Breast (tissue), 4 donors: ENCODE data around the gene OXER1.

GRCh38 chr2:38985215-38985954 lies 95.7 kb downstream of the ARHGEF33 start:
- PRO-cap, 3 experiments = no peak in any of the 3 experiments
- RRBS = no CpG with 5 or more reads among the region's 6 CpGs

DNA sequence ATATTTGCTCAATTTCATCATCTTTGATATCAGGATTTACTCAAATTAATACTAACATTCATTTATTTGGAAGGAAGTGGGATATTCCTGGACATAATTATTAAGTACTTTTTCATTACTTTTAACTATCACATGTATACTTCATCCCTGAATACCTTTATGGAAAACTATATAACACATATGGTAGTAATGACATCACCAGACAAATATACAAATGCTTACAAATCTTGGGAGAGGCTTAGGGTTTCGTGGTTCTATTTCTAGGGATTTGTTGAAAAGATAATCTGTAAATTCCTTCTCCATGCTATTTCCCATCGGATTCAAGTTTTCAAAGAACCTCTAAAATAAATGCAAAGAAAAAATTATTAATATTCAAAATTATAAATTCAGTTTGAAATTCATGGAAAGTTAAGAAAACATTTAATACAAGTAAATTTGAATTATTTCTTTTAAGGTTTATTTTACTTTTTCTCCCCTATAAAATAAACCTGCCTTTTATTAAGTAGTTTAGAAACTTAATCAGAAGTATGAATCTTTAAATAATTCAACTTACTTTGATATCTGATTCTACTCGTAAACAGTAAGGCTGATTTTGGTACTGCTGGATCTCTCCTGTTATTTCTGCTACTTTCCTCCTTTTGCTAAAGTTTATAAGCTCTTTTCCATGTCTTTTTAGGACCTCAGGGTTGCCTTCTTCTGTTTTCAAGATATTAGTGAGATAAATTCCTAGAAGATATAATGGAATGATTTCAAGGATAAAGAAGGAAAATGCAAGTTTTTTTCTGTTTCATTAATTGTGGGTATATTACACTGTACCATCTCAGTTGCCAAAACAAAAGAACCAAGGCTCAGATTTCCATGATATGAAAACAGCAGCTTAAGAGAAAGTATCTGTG lies 107.3 kb downstream of the ARHGEF33 start:
- PRO-cap, 3 experiments = no peak in any of the 3 experiments
- RRBS = no CpG with 5 or more reads among the region's 3 CpGs

DNA sequence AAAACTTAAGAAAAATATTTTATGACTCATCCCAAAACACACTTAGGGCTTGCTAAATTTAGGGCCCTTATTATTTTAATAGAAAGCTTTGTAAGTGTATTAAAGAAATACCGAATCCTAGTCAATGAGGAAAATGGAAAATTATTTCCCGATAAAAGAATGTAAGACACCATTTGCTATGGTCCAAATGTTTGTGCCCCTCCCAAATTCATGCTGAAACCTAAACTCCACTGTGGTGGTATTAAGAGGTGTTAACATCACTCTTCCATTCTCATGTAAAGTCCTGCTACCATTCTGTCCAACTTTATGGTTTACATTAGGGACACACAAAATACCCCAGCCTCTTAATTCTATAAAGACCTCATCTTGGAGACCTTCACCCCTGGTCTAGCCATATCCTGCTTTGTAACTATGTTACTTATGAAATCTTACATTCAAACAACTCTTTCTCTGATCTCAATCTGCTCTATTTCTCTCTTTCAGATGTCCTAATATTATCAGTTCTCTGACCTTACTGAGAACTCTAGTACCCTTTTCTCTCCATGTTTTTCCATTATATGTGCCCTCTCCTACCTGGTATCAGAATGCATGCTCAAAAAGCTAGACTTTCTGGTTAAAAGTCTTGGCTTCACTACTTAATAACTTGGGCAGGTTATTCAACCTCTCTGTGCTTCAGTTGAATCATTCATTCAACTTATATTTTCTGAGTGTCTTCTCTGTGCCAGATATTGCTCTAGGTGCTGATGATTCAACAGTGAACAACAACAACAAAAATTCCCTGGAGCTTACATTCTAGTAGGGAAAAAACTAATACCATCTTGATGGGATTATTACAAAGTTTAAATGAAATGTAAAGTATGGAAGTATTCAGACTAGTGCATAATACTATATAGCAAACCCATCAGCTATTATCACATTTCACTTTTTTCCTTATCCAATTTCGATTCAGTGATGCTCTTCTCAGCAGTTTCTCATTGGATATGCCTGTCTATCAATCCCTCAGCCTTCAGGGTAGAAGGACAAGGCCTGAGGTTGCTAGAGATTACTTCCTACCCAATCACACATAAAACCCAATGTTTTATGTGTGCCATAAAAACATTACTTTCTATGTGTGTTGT lies 55.4 kb downstream of the SOS1 start:
- PRO-cap, 3 experiments = no peak in any of the 3 experiments
- RRBS = no CpG with 5 or more reads among the region's 3 CpGs

DNA sequence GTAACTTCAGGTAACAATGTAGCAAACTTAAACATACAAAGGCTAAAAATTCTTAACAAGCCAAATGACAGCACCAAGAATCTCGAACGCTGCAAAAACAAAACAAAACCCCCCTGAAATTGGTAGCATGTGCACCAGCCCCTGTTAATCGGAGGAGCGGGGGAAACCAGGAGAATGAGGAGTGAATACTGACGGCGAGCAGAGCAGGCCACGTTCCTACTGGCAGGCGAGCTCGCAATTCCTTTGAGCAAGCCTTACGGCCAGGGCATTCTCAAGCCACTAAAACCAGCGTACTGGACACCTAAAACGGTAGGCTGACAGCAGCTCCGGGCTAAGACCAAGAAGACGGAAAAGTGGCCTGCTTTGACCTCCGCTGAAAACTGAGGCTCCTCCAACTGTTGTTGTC lies 1.2 kb downstream of the SOS1 start:
- PRO-cap, 3 experiments = peak in 1 of 3 experiments; most common plus-strand start position 174 of the sequence (in 1)
- RRBS = 3% methylated on average over 2 of the region's 15 CpGs

- PRO-cap, 3 experiments = peak in 3 of 3 experiments; most common plus-strand start chr2:39120450 (in 3); most common minus-strand start chr2:39120216 (in 3)
- RRBS = 2% methylated on average over 82 of the region's 114 CpGs
Measured at GRCh38 chr2:39120065-39120984, 526 bp downstream of the SOS1 start.

GRCh38 chr2:39216847-39217374 lies 96.1 kb upstream of the SOS1 start:
- PRO-cap, 3 experiments = no peak in any of the 3 experiments
- RRBS = no CpG with 5 or more reads among the region's 11 CpGs

DNA sequence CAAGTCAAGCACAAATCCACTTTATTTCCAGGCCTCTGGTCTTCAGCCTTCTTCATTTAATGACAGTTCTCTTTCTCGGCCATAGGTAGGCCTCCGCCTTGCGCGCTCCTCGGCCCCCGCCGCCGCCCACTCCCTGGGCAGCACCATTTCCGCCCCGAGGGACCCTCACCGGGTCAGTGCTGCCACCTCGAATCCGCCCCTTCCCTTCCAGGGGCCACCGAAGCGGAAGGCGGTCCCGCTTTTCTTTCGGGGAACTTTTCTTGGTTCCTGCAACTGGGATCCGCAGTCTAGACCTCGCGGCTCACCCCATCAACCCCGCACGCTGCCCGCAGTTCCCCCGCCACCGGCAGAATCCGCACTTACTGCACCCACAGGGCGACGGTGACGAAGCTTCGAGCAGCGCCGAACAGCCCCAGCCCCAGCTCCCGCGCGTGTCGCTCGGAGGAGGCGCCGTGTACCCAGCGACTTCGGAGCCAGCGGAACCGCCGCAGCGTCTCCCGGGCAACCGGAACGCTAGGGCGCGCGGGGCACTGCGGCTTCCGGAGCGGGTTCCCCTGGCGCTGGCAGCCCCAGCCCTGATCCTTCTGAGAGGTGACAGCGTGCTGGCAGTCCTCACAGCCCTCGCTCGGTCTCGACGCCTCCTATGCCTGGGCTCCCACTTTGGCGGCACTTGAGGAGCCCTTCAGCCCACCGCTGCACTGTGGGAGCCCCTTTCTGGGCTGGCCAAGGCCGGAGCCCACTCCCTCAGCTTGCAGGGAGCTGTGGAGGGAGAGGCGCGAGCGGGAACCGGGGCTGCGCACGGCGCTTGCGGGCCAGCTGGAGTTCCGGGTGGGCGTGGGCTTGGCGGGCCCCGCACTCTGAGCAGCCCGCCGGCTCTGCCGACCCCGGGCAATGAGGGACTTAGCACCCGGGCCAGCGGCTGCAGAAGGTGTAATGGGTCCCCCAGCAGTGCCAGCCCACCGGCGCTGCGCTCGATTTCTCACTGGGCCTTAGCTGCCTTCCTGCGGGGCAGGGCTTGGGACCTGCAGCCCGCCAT lies 123.0 kb upstream of the SOS1 start:
- PRO-cap, 3 experiments = no peak in any of the 3 experiments
- RRBS = no CpG with 5 or more reads among the region's 88 CpGs

DNA sequence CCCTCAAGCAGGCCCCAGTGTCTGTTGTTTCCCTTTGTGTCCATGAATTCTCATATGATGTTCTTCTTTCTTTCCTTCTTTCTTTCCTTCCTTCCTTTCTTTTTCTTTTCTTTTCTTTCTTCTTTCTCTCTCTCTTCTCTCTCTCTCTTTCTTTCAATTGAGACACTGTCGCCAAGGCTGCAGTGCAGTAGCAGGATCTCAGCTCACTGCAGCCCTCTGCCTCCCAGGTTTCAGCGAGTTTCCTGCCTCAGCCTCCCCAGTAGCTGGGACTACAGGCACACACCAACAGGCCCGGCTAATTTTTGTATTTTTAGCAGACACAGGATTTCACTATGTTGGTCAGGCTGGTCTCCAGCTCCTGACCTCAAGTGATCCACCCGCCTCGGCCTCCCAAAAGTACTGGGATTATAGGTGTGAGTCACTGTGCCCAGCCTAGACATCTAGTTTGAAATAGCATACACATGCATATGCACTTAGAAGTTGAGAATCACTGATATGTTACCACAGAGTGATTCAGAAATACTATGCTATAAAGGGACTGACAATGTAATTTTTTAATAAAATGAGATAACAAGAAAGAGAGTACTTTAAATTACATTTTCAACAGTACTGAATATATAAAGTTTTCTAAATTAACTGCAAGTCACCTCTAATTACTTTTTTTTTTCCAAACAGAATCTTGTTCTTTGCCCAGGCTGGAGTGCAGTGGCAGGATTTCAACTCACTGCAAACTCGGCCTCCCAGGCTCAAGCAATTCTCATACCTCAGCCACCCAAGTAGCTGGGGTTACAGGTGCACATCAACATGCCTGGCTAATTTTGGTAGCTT lies 123.5 kb downstream of the MAP4K3 start:
- PRO-cap, 3 experiments = no peak in any of the 3 experiments
- RRBS = no CpG with 5 or more reads among the region's 6 CpGs

- PRO-cap, 3 experiments = no peak in any of the 3 experiments
- RRBS = no CpG with 5 or more reads among the region's 12 CpGs
Measured at GRCh38 chr2:39321678-39322763, 115.1 kb downstream of the MAP4K3 start.

DNA sequence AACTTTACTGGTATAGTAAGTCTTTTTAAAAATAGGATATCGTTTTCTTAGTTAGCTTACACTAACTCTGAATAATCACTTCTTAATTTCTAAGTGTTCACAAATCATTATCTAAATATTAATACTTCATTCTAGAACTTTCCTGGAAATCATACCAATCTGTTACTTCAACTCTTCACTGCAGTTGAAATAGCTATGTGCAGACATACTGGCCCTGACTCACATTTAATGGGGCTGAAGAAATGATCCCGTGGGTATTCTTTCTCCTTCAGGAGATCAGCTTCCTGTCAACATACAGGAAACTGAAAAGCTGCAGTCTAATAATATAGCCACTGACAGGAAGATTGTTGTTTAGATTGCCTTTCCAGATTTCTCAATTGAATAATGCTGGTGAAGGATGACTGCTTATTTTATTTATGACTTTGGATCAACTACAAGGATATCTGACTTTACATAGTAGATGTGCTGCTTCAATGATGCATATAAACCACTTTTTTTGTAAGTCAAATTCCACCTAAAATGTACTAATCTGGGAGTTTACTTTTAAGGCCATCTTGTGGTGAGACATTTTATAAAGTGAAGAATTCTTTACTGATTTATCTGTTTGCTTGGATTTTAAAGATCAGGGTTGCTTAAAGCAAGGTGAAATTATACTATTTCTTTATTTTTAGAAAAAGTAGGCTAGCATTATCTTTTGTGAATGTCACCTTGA lies 93.3 kb upstream of the MAP4K3 start:
- PRO-cap, 3 experiments = no peak in any of the 3 experiments
- RRBS = no CpG with 5 or more reads among the region's 2 CpGs

- PRO-cap, 3 experiments = no peak in any of the 3 experiments
- RRBS = no CpG with 5 or more reads among the region's 1 CpG
Measured at GRCh38 chr2:40100950-40101600, 322.0 kb upstream of the THUMPD2 start.

- PRO-cap, 3 experiments = no peak in any of the 3 experiments
- RRBS = no CpG with 5 or more reads among the region's 3 CpGs
Measured at GRCh38 chr2:41906886-41907220, 141.0 kb upstream of the PKDCC start.

DNA sequence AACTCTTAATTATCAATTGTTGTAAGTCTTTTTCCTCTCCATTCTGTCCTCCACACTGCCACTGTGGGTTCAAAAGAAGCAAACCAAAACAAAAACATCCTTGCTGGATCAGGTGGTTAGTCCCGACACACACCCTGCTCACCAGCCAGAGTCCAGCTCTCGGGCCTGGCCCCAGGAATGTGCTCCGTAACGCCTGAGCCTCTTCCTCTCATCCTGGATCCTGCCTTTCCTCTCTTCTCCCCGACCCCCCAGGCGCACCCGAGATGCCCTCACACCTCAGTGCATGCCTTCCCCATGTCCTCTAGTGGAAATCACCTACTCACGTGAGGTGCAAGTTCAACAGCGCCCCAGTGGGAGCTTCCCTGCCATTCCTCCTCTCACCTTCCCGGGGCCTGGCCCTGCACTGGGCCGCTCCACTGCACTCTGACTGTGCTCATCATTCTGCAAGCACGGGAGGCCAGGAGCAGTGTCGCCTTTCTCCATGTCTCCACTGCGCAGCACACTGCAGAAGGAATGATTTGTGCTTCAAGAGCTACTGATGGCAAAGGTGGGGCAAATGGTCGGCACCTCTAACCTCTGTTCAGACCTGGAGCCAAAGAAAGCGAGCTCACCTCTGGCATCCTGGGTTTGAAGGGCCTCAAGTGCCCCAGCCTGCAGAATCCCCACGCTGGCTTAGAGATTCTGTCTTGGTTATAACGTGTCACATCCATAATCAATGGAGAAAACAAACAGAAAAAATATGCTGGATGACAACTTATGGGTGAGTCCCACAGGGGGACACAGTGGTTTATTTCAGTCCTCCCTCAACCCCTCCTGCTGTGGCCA lies 20.4 kb downstream of the COX7A2L start:
- PRO-cap, 3 experiments = no peak in any of the 3 experiments
- RRBS = no CpG with 5 or more reads among the region's 18 CpGs

DNA sequence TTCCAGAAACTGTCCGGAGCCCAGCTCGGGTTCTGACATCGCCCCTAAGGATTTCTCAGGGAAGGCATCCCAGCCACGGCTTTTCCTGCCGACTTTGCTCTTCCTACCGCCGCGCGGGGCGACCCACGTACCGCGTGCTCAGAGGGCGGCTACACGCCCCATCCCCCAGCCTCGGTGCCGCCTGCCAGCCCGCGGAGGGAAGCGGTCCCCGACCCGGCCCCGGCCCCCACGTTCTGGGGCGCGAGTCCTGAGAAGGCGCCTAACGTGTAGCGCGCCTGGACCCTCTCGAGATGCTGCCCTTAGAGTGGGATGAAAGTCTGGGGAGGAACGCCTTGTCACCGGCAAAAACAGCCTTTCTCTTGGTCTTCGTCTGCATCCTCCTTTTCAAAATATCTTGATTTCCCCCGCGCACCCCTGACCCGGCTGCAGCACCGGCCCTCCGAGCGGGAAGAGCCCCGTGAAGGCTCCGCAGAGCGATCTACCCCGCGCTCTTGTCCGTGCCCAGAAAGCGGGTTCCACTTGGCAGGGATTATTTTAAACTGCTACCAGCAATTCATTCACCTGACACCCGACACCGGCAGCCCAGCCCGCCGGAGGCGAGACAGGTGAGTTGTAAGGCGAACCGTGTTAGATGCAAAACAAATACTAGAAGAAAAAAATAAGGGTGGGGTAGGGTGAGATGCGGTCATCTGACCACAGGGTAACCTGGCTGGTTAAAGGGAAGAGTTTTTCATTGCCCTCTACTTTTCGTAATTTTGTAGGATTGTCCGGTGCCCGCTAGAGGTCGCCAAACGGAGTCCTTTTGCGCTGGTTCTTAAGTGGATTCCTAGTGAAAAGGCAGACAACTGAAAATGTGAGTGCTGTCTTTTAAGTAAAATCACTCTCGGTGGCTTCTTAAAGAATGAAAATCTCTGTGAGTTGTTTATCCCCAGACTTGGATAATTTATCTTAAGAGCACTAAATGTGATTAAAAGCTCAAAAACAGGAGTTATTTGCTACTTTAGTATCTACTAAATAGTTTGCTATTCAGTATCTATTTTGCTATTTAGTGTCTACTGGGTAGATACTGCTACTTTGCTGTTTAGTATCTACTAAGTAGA lies 970 bp upstream of the KCNG3 start:
- PRO-cap, 3 experiments = no peak in any of the 3 experiments
- RRBS = 2% methylated on average over 6 of the region's 62 CpGs

GRCh38 chr2:42569777-42570339 lies 1.4 kb downstream of the MTA3 start:
- PRO-cap, 3 experiments = peak in 1 of 3 experiments; most common minus-strand start chr2:42569944 (in 1)
- RRBS = no CpG with 5 or more reads among the region's 5 CpGs

GRCh38 chr2:42637379-42637578 lies 68.8 kb downstream of the MTA3 start:
- PRO-cap, 3 experiments = no peak in any of the 3 experiments
- RRBS = no CpG with 5 or more reads among the region's 2 CpGs

DNA sequence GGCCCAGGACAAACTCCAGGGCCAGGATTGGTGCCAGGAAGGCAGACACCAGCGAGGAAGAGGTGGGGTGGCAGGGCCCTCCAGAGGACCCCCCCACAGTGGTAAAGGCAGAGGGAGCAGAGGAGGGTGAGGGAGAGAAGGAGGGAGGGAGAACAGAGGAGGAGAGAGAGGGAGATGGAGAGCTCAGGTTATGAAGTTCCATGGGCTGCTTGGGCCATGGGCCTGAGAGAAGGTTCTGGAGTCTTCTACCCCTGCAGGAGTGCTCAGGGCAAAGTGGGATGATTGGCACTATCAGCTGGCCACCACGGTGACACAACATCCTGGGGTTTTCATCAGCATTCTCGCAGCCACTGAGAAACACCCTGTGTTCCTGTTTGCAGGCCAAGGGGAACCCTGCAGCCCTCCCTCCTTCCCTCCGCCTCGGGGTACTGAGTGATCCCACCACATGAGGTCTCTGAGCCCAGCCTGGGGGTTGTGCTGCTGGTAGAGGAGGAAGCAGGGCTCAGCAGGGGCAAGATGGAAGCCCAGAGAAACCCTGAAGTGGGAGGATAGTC lies at the start of gene OXER1:
Gene OXER1, minus strand, starts transcription at position 275 of the 554 bp plus-strand sequence.
- PRO-cap, 3 experiments = no peak in any of the 3 experiments
- RRBS = no CpG with 5 or more reads among the region's 5 CpGs

DNA sequence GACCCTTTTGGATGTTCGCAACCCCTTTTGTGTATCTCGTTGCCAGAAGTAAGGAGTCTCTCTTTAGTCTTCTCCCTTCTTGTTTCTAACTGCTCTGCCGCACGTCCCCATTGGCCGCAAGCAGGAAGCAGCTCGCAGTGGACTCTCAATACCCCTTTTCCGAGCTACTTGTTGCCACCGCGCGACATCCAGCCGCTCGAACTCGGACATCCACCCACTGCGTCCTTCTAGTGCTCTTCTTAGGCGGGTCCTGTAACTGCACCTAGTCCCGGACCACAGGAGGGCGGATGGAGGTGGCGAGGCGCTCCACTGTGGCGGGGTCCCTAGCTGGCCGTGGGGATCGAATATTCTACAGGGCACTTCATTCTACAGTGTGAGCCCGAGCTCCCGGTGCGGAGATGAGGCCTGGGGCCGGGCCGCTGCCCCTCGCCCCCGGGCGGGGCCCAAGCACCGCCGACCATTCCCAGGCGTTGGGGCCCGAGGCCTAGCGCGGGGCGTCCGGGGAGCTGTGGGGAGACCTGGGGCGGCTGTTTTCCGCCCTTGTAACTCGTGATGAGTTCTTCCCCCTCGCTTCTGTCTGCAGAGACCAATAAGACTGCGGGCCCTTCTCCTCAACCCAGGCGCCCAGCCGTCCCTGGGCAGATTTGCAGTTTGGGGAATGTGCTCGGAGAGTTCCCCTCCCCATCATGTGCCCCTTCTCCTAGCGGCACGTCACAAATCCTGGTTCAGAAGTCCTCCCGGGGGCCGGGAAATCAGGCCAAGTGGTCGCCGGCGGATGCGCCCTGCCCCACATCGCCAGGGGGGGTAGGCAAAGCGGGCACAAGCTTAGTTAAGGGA lies 18.5 kb upstream of the HAAO start:
- PRO-cap, 3 experiments = peak in 3 of 3 experiments; most common plus-strand start position 728 of the sequence (in 3); most common minus-strand start position 646 of the sequence (in 2)
- RRBS = 2% methylated on average over 16 of the region's 56 CpGs

GRCh38 chr2:42948969-42949502 lies 156.7 kb upstream of the HAAO start:
- PRO-cap, 3 experiments = no peak in any of the 3 experiments
- RRBS = no CpG with 5 or more reads among the region's 6 CpGs

DNA sequence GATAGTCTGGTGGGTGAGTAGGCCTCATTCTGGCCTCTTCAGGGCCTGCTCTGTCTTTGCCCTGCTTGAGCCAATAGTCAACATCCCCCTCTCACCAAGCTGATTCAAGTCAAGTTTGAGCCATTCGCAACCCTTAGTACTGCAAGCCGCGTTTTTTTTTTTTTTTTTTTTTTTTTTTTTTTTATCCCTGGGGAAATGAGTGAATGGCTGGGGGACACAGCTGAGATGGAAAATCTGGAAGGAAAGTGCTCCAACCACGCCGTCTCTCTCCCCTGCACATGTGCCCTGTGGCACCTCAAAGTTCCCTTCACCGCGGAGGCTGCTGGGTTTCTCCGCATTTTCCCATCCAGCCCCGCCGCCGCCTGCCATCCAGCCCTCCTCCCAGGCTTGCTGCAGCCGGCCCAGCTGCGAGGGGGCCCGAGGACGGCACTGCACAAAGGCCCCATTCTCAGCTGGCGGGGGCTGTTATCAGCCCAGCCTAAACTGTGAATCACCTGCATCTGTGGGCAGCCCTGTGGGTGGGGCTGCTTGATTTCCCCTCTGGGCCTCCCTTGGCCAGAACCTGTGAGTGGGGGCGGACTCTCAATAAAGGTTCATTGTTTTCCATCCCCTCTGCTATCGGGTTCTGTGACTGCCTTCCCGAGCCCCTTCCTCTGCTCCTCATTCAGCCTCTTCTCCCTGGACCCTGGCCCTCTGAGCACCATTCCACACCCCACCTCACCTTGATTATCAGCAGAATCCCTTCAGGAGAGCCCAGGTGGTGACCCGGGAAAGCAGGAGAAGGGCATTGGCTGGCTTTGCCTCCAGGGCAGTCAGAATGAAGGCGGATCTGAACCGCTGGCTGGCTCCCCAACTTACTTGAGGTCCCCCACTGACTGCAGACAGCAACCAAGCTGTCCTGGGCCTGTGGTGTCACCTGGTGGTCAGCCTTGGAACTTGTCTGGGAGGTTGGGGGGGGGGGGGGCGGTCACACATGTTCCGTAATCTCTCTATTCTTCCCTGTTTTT lies 204.6 kb downstream of the ZFP36L2 start:
- PRO-cap, 3 experiments = no peak in any of the 3 experiments
- RRBS = no CpG with 5 or more reads among the region's 24 CpGs